ENCODE data around the gene NTMT1.

- PRO-cap, 3 experiments = no peak in any of the 3 experiments
- RAMPAGE, long total RNA, 4 experiments = no peak in any of the 4 experiments
- RRBS = no CpG with 5 or more reads among the region's 6 CpGs
These were observed 30.3 kb downstream of the IER5L start for GRCh38 chr9:129147832-129148185.

DNA sequence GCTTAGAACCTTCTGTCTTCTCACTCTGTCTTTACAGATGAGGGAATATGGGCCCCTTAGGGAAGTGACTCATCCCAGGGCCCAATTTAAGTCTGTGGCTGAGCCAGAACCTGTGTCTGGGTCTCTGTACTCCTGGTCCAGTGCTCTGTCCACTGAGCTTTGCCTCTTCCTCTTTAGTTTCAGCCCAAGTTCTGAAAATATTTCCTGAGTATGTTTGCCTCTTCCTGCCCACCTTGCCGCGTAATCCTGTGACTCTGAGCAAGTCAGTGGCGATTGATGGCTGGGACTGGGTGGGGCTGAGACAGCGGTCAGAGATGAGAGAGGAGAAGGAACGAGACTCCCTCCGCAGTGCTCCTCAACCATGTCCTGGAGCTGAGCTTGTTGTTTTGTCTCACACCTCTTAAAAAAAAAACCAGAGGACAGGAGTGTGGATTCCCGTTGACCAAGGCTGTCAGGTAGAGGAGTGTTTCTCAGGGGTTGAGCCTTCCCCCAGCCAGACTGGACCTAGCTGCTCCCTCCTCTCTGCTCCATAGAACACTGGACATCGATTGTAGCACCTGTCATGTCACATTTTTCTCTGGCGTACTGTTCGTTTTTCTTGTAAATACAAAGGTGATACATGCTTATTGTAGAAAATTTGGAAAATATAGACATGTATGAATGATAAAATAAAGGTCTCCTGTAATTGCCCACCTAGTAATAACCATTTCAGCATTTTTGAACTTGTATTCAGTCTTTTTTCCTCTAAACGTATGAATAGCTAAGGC, 7.6 kb downstream of the IER5L start:
- PRO-cap, 3 experiments = no peak in any of the 3 experiments
- RAMPAGE, long total RNA, 4 experiments = no peak in any of the 4 experiments
- RRBS = no CpG with 5 or more reads among the region's 11 CpGs

- PRO-cap, 3 experiments = peak in 1 of 3 experiments; most common minus-strand start chr9:129198934 (in 1)
- RAMPAGE, long total RNA, 4 experiments = no peak in any of the 4 experiments
- RRBS = no CpG with 5 or more reads among the region's 40 CpGs
These were observed 20.5 kb upstream of the IER5L start for GRCh38 chr9:129198171-129199332.

DNA sequence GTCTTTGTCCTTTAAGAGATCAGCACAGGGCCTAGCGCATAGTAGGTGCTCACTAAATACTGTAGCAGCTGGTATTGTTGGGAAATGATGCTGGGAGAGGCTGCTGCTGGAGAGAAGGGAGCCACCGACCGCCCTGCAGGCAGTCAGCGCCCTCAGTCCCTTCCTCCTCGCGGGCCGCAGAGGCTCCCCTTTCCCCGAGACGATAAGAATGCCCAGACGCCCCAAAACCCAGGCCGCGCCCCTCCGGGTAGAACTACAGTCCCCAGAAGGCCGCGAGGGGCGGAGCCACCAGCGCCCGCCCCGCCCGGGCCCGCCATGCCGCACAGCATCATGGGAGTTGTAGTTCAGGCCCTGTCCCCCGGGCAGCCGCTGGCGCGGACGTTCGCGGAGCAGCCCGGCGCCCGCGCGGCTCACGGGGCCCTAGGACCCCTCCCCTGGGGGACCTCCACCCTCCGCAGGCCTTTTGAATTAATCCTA, 24.6 kb upstream of the IER5L start:
- PRO-cap, 3 experiments = peak in 3 of 3 experiments; most common plus-strand start position 347 of the sequence (in 3); most common minus-strand start position 242 of the sequence (in 1)
- RAMPAGE, long total RNA, 4 experiments = no peak in any of the 4 experiments
- RRBS = 1% methylated on average over 24 of the region's 36 CpGs

- PRO-cap, 3 experiments = peak in 2 of 3 experiments; most common plus-strand start chr9:129282417 (in 1); most common minus-strand start chr9:129282370 (in 1)
- RAMPAGE, long total RNA, 4 experiments = start-site peak on the plus strand in 3 of 4 experiments, at chr9:129282430-129282501 at its widest, 19 to 27 reads per replicate
- RRBS = 22% methylated on average over 7 of the region's 29 CpGs
These were observed 104.5 kb upstream of the IER5L start for GRCh38 chr9:129282273-129283150.

DNA sequence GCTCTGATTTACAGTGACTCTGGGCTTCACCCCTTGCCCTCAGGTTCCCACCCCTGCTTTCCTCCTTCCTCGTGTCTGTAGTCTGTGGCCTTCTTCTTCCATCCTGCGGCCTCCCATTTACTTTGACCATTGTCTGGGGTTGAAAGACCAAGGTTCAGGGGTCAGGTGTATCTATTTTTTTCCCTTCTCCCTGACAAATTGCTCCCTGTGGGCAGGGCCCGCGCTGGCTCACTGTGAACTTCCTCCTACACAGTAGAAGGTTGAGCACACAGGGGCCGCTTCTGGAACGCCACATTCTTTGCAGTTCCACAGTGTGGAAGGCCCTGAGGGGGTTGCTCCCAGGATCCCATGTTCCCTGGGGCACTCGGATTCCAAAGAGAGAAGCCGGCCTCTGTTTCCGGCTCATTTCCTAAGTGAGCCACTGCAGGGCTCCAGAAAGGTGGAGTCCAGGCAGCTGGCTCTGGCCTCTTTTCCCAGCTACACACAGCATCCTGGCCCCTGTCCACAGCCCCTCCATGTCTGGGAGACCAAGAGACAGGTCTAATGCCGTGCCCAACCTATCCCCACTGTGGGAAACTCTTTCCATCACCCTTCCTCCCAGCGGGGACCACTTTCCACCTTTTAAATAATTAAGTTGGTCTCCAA, 140.3 kb upstream of the IER5L start:
- PRO-cap, 3 experiments = no peak in any of the 3 experiments
- RAMPAGE, long total RNA, 4 experiments = no peak in any of the 4 experiments
- RRBS = no CpG with 5 or more reads among the region's 11 CpGs

GRCh38 chr9:129336410-129337395, 158.6 kb upstream of the IER5L start:
- PRO-cap, 3 experiments = peak in 3 of 3 experiments; most common plus-strand start chr9:129336923 (in 2); most common minus-strand start chr9:129336798 (in 1)
- RAMPAGE, long total RNA, 4 experiments = start-site peak on the plus strand in 2 of 4 experiments, at chr9:129336860-129336935 at its widest, 14 to 32 reads per replicate
- RRBS = 32% methylated on average over 35 of the region's 60 CpGs

DNA sequence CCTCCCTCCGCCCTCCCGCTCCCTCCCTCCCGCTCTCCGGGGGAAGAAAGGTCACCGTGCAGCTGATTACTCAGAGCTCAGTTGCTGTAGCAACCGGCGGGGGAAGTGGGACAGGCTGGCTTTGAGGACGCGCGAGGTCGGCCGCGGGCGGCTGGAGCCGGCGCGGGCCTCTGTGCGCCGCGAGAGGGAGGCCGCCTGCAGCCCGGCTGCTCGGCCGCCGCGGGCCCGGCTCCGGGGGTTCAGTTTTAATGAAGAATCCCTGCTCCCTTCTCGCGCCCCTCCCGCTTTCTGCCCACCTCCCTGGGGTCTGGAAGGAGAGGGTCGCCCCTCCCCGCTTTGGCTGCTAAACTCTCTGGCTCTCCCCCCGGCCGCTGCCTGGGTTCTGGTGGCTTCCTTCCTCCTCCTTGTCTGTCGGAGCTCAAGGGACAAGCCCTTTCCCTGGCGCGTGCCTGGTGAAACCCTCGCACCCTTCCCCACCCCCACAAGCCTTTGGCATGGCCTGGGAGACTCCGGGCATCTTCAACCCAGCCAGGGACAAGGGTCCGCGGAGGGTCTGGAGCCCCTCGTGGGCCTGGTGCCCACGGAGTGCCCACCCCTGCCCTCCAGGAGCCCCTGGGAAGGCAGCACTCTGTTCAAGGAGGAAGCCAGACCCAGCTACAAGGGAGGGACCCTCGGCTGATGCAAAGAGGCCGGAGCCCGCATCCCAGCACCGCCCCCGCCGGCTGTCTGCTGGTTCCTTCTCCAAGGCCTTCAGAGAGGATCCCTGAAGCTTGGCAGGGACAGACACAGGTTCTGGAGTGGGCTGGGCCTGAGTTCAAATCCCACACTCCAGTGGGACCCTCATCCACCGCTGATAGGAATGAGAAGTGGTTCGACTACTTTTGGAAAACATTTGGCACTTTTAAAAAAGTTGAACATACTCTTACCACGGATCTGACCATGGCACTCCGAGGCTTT, 160.2 kb downstream of the C9orf50 start:
- PRO-cap, 3 experiments = peak in 3 of 3 experiments; most common plus-strand start position 80 of the sequence (in 3); most common minus-strand start position 384 of the sequence (in 3)
- RAMPAGE, long total RNA, 4 experiments = start-site peak on the plus strand in 1 of 4 experiments, centred at position 183 of the sequence, 11 reads per replicate
- RRBS = 1% methylated on average over 19 of the region's 54 CpGs

DNA sequence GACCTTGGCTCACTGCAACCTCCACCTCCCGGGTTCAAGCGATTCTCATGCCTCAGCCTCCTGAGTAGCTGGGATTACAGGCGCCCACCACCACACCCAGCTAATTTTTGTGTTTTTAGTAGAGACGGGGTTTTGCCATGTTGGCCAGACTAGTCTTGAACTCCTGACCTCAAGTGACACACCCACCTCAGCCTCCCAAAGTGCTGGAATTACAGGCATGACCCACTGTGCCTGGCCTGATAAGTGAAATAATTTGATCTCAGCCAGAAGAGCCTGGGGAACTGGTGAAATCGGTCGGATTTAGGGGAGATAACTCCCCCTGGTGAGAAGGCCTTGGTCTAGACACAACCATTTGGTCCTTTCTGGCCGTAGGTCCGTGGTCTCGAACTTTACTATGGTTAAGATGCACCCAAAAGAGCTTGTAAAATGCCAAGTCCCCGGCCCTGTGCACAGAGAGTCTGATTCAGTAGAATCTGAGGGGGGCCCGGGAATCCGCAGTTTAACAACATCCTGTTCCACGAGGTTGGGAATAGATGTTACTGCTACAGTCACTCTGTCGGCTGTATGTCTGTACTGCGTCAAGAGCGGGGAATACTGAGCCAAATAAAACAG, 140.8 kb downstream of the C9orf50 start:
- PRO-cap, 3 experiments = peak in 1 of 3 experiments; most common plus-strand start position 266 of the sequence (in 1); most common minus-strand start position 249 of the sequence (in 1)
- RAMPAGE, long total RNA, 4 experiments = no peak in any of the 4 experiments
- RRBS = no CpG with 5 or more reads among the region's 16 CpGs

DNA sequence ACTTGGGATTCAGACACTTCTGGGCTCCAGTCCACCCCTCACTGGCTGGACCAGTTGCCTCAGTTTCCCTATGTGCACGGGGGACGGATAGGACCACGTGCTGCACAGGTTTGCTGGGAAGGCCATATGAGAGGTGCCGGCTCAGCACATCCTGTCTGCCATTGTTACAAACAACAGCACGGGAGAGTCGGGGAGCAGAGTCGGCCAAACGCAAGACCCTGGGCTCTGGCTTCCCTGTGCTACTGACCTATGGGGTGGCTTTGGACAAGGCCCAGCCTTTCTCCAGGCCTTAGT, 133.3 kb downstream of the C9orf50 start:
- PRO-cap, 3 experiments = peak in 2 of 3 experiments; most common plus-strand start position 147 of the sequence (in 2); most common minus-strand start position 166 of the sequence (in 1)
- RAMPAGE, long total RNA, 4 experiments = no peak in any of the 4 experiments
- RRBS = no CpG with 5 or more reads among the region's 8 CpGs

GRCh38 chr9:129494209-129494862, 126.6 kb downstream of the C9orf50 start:
- PRO-cap, 3 experiments = no peak in any of the 3 experiments
- RAMPAGE, long total RNA, 4 experiments = no peak in any of the 4 experiments
- RRBS = no CpG with 5 or more reads among the region's 10 CpGs

GRCh38 chr9:129504806-129505832, 115.8 kb downstream of the C9orf50 start:
- PRO-cap, 3 experiments = peak in 1 of 3 experiments; most common plus-strand start chr9:129505264 (in 1)
- RAMPAGE, long total RNA, 4 experiments = no peak in any of the 4 experiments
- RRBS = no CpG with 5 or more reads among the region's 29 CpGs

DNA sequence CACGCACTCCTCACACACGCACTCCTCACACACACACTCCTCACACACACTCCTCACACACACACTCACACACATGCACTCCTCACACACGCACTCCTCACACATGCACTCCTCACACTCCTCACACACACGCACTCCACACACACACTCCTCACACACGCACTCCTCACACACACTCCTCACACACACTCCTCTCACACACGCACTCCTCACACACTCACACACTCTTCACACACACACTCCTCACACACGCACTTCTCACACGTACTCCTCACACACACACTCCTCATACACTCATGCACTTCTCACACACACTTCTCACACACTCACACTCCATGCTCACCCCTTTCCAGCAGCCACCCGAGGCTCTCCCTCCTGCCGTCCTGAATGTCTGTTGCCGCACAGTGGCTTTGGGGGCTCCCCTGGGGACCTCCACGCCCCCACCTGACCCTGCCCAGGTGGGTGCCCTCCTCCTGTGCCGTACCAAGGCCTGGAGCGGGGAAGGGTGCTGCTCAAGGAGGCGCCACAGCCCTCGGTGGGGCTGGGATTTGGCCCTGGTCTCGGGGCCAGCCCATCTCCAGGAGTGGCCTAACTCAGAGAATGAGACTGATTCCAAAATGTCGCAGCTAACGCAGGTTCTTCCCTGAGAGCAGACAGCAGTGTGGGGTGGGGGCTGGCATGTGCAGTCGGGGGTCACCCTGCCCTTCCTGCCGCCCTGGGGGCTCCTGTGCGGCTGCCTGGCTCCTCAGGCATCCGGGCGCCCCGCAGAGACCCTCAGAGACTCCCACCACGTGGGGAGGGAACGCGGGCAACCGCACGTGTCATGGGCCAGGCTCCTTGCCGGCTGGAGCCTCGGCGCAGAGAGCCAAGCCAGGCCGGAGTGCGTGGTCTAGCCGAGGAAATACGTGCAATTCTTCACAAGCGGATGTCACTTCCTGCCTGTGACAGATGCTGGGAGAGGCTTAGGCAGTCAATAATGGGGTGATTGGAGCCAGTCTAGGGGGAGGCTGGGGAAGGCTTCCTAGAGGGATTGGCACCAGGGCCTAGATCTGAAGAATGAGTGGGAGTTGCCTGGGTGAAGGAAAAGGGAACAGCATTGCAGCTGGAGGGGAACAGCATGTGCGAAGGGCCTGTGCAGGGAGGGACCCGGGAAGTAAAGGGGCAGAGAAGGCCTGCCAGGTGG, 44.3 kb downstream of the C9orf50 start:
- PRO-cap, 3 experiments = peak in 3 of 3 experiments; most common minus-strand start position 846 of the sequence (in 2)
- RAMPAGE, long total RNA, 4 experiments = no peak in any of the 4 experiments
- RRBS = 73% methylated on average over 6 of the region's 40 CpGs

GRCh38 chr9:129580123-129580706, 40.7 kb downstream of the C9orf50 start:
- PRO-cap, 3 experiments = no peak in any of the 3 experiments
- RAMPAGE, long total RNA, 4 experiments = no peak in any of the 4 experiments
- RRBS = no CpG with 5 or more reads among the region's 8 CpGs

DNA sequence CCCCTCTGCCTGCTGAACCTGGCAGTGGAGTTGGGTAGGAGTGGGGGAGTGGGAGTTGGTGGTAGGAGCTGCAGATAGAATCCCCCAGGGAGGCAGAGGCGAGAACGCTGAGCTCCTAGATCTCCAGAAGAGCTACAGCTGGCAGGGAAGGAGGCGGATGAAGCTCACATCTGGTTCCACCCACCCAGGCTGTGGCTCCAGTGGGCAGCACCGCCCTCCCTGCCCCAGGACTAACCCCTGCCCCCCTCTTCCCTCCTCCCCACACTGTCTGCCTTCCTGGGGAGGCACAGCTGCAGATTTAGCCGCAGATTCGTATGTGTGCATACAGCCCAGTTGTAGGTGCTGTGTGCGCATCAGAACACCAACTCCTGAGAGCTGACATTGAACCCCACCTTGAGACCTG, 34.2 kb downstream of the C9orf50 start:
- PRO-cap, 3 experiments = no peak in any of the 3 experiments
- RAMPAGE, long total RNA, 4 experiments = no peak in any of the 4 experiments
- RRBS = no CpG with 5 or more reads among the region's 7 CpGs

GRCh38 chr9:129625847-129626641, at the start of gene NTMT1:
TSS of gene NTMT1 (plus strand) at chr9:129626163.
- PRO-cap, 3 experiments = peak in 3 of 3 experiments; most common plus-strand start chr9:129626183 (in 2); most common minus-strand start chr9:129625978 (in 1)
- RAMPAGE, long total RNA, 4 experiments = start-site peak on the plus strand in 4 of 4 experiments, at chr9:129626159-129626200 at its widest, 84 to 567 reads per replicate
- RRBS = 1% methylated on average over 26 of the region's 67 CpGs

DNA sequence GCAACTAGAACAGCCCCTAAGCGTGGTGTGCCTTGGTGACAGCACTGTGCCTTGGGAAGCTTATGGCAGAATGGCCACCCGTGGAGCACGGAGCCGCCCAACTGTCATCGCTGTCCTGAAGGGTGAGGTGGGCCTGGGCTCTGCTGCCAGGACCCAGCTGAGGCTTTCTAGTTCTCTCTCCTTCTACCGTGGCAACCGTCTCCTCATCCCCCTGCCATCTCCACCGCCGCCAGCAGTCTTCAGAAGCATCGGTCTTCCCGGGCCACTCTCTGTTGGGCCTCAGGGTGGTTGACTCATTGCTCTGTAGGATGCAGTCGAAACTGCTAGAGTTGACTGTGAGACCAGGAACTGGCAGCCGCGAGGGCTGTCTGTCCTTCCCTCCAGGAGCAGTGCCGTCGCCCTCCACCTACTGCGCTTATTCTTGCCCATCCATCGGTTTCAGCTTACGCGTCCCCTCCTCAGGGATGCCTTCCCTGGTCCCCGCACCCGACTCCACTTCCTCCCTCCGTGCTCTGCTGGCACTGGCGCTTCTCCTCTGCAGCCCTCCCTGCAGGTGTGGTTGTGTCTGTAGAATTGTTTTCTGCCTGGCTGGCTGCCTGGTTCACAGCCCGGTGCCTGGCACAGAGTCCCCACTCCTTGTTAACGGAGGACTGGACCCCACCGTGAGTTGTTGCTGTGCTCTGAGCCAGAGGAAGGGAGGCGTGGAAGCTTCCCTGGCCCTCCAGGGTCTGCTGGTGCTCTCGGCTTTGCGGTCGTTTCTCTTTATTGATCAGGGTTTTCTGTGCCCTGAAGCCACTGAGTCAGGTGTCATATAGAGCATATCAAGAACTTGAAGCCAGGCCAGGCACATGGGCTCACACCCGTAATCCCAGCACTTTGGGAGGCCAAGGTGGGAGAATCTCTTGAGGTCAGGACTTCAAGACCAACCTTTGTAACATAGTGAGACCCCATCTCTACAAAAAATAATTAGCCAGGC, 5.7 kb downstream of the NTMT1 start:
- PRO-cap, 3 experiments = peak in 2 of 3 experiments; most common plus-strand start position 338 of the sequence (in 2); most common minus-strand start position 241 of the sequence (in 1)
- RAMPAGE, long total RNA, 4 experiments = no peak in any of the 4 experiments
- RRBS = no CpG with 5 or more reads among the region's 32 CpGs

- PRO-cap, 3 experiments = peak in 2 of 3 experiments; most common plus-strand start chr9:129640669 (in 2); most common minus-strand start chr9:129640613 (in 1)
- RAMPAGE, long total RNA, 4 experiments = no peak in any of the 4 experiments
- RRBS = no CpG with 5 or more reads among the region's 33 CpGs
These were observed 1.8 kb downstream of the ASB6 start for GRCh38 chr9:129639834-129640888.

GRCh38 chr9:129669007-129669557, 3.6 kb downstream of the PRRX2 start:
- PRO-cap, 3 experiments = no peak in any of the 3 experiments
- RAMPAGE, long total RNA, 4 experiments = no peak in any of the 4 experiments
- RRBS = no CpG with 5 or more reads among the region's 15 CpGs

DNA sequence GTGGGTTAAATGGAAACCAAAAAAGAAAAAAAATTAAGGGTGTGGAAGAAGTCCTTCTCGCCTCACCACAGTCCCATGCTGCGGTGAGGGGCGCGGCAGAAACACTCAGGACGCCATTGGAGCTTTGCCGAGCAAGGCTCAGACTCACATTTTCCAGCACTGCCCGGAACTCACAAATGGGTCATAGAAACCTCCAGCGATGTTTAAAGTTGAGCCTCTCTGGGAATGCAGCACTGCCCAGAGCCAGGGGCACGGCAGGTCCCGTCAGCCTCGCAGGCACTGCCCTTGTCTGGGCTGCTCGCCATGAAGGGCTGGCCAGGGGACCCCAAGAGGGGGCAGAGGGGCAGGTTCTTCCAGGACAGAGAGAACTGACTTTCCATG, 38.2 kb downstream of the PRRX2 start:
- PRO-cap, 3 experiments = no peak in any of the 3 experiments
- RAMPAGE, long total RNA, 4 experiments = no peak in any of the 4 experiments
- RRBS = no CpG with 5 or more reads among the region's 12 CpGs